Measurements from ENCODE around the genes CTXN2 and GALK2.

DNA sequence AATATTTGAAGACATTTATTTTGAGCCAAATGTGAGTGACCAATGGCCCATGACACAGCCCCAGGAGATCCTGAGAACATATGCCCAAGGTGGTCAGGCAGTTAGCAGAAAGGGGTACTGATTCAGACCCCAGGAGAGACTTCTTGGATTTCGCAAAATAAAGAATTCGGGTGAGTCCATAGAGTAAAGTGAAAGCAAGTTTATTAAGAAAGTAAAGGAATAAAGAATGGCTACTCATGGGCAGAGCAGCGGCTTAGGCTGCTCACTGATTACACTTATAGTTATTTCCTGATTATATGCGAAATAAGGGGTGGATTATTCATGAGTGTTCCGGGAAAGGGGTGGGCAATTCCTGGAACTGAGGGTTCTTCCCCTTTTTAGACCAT is 3.6 kb upstream of the BLOC1S6 start:
- RRBS = no CpG with 5 or more reads among the region's 5 CpGs

- RRBS = no CpG with 5 or more reads among the region's 2 CpGs
Observed at GRCh38 chr15:45583922-45584178, 3.3 kb upstream of the BLOC1S6 start.

DNA sequence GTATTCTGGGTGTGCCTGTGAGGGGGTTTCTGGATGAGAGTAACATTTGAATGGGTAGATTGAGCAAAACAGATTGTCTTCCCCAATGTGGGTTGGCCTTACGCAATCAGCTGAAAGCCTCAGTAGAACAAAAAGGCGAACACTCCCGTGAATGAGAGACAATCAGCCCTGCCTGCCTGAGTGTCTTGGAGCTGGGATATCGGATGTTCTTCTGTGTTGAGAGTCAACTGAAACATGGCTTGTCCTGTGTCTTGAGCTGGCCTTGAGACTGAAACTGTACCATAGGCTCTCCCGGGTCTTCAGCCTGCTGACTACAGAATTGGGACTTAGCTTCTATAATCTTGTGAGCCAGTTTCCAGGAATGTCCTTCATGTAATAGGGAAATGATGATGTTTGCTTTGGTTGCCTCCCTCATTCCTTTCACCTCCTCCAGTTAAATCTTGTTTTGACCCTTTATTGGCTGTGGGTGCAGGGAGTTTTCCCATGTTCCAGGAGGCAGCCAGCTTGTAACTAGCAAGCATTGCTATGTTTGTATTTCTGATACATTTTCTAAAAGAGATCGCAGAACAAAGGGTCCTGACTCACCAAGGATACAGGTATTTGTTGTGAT is 10.7 kb downstream of the SQOR start:
- RRBS = no CpG with 5 or more reads among the region's 6 CpGs

- RRBS = no CpG with 5 or more reads among the region's 5 CpGs
Observed at GRCh38 chr15:45657835-45658309, 23.0 kb downstream of the SQOR start.

DNA sequence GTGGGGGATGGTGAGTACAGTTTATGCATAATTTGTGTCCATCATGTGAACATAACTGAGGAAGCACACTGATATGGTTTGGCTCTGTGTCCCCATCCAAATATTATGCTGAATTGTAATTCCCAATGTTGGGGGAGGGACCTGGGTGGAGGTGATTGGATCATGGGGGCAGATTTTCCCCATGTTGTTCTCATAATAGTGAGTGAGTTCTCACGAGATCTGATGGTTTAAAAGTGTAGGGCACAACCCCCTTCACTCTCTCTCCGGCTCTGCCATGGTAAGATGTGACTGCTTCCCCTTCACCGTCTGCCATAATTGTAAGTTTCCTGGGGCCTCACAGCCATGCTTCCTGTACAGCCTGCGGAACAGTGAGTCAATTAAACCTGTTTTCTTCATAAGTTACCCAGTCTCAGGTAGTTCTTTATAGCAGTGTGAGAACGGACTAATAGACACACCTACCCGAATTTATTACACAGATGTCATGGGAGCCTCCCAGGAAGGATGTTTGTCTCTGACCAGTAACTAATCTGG is 314.1 kb downstream of the SQOR start:
- RRBS = no CpG with 5 or more reads among the region's 6 CpGs

- RRBS = 8% methylated on average over 40 of the region's 89 CpGs
Observed at GRCh38 chr15:47183878-47184962, 533.1 kb upstream of the SEMA6D start.

- RRBS = 21% methylated on average over 6 of the region's 27 CpGs
Observed at GRCh38 chr15:47184964-47185396, 532.3 kb upstream of the SEMA6D start.

- RRBS = no CpG with 5 or more reads among the region's 8 CpGs
Observed at GRCh38 chr15:47293571-47294360, 423.5 kb upstream of the SEMA6D start.

- RRBS = no CpG with 5 or more reads among the region's 5 CpGs
Observed at GRCh38 chr15:47401433-47401892, 315.8 kb upstream of the SEMA6D start.

GRCh38 chr15:48002558-48003232 is 118.1 kb upstream of the SLC24A5 start:
- RRBS = no CpG with 5 or more reads among the region's 2 CpGs

- RRBS = no CpG with 5 or more reads among the region's 6 CpGs
Observed at GRCh38 chr15:48149810-48150404, 28.2 kb downstream of the MYEF2 start.

GRCh38 chr15:48191513-48192414 is at the start of gene CTXN2:
TSS of gene CTXN2 (plus strand) at chr15:48191665.
- RRBS = no CpG with 5 or more reads among the region's 35 CpGs

DNA sequence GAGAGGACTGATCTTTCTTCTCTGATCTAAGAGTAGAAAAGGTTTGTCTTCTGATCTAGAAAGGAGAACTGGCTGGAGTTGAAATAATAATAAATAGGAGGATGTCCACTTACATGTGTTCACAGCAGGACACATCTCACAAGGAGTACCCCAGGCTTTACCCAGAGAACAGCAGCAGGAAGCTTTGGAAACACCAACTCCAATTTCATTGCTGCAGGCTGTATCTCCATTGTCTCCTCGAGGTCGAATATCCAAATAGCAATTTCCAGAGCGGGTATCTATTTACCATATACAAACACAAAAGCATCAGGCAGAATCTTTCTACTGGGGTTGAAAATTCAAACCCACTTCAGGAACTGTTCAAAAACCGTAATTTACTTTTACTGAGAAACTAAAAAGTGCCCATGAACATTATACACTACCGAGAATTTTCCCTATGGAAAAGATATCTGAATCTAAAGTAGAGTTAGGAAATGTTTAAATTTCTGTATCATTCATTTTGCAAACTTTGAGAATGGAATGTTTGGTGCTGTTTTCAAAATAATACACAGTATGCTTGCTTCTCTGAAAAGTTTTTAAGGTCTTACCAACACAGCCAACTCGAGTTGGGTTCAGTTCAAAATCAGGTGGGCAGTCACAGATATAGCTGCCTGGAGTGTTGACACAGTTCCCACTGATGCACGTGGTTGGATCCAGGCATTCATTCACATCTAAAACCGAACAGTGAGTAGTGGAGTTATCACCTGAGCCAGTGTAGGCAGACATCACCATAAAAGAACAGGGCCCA is 136.8 kb downstream of the DUT start:
- RRBS = no CpG with 5 or more reads among the region's 8 CpGs

DNA sequence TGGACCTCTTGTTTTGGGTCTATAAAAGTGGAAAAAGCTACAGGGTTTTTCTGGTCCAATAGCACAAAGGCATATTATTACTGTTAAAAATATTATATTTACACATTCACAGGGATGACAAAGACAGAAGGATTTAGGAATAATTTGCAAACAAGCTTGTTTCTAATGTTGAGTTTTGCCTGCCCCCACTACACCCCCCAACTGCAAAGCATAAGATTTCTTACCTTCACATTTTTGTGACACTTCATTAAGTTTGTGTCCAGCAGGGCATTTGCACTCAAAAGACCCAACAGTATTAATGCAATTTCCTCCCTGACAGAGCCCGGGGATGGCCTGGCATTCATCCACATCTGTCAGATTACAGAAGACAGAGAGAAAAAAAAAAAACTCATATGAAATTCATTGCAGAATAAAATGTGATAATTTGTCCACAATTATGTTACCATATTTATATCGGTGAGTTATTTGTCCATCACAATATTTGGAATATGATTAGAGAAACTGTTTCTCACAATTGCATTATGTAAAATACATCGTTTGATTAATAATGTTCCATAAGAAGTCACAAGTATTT is 111.6 kb downstream of the FBN1 start:
- RRBS = no CpG with 5 or more reads among the region's 3 CpGs

DNA sequence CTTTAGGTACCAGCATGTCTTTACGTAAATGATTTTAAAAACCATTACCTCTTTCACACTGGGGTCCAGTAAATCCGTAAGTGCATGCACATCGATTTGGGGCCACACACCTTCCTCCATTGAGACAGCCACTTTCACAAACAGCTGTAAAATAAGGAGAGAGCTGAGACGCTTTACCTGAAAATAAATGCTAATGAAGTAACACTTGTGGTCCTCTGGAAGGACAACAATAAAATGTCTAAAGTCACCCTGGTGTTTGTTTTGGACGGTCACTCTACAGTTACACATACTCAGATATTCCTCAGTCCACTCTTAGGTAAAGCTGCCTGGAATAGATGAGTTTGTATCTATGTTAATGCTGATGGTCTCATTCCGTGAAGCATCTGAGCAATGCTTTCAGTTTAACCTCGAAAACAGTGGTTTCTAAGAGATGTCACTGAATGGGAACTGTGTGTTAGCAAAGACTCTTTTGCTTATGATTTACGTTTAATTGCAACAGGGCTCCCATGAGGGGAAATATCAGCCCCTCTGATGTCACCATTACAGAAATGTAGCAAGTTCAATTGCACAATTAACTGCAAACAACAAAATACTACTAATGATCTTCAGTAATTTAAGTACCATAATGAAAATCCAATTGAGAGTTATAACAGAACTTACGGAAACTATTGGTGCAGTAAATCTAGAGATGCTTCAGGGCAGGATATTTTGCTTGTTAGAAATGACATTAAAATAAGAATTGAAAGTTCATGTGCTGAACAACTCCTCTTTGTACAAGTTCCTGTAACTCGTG is 49.1 kb downstream of the FBN1 start:
- RRBS = no CpG with 5 or more reads among the region's 10 CpGs

DNA sequence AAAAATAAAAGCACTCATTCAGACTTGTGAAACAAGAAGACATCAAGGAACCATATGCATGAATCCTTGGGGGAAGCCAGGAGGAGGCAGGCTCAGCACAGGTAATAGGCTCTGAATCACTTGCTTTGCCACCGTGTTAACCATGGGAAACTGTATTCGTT is 42.4 kb downstream of the FBN1 start:
- RRBS = no CpG with 5 or more reads among the region's 2 CpGs

DNA sequence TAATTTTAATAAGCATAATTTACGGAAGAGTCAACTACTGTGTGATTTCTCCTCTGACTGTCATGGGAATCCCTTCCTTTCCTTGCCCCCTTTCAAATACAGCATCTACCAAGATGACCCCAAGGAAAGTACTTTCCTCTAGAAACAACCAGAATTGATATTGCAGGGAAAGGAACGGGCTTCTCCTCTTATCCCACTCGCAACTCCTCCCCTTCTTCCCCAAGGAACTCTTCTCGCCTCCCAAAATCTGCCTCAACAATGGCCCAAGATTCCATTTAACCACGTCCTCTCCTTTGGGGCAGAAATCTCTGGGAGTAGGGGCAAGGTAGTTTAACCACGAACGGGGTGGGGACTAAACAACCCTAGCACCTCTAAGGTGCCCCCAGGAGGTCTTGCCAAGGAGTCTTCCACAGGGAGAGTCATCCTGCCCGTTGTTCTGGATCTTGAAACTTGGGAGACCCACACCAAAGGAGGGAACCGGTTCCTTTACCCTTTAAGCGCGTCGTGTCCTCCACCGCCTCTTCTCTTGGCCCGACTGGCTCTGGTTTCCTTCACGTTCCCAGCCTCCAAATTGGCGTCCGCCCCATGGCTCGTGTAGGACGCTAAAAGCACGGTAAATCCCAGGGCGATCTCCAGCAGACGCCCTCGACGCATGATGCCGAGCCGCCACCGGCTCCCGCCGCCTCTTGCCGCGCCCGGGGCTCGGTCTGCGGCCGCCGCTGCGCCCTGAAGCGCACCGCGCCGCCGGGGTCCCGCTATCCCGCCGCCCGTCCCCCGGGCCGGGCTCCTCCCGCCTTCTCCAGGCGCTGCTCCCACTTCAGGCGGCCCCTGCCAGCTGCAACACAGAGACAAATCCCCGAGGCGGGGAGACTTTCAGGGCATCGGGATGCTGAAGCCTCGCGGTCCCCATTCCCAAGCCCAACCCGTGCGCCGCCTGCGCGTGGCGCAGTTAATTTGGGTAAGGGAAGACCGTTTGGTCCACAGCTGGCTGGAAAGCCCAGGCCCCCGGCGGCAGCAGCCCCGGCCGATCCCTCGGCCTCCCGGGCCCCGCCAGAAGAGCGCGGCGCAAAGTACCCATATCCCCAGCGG is 1.0 kb downstream of the FBN1 start:
- RRBS = 2% methylated on average over 17 of the region's 74 CpGs

DNA sequence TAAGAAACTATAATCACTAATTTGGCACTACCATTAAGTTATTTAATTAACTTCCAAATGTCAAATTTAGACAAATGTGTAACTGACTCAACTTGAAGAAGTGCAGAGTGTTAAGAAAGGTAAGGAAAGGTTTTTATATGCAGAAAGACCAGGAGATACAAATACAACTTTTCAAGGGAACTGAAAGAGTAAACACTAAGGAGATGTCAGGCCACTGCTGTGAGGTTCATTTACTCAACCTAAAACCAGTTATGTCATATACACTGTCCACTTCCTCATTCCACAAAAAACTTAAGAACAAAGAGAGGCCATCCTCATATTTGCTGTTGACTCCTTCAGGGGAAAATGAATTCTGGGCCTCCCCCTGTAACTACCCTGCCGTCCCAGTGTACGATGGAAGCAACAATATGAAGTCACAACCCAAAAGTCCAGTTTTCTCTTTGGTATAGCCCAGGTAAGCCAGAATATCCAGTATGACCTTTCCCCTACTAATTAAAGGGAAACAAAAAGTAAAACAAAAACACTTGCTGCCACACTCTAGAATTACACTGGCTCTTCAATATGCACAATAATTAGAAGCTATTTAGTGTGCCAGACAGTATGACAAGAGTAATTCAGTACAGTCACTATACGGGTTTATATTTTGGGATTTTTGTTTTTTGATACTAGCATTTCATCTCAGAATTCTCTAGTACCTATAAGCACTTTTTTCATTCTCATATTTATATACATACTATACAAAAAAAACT is 16.2 kb downstream of the CEP152 start:
- RRBS = no CpG with 5 or more reads among the region's 3 CpGs

GRCh38 chr15:49149135-49149864 is 6.1 kb downstream of the COPS2 start:
- RRBS = no CpG with 5 or more reads among the region's 3 CpGs

DNA sequence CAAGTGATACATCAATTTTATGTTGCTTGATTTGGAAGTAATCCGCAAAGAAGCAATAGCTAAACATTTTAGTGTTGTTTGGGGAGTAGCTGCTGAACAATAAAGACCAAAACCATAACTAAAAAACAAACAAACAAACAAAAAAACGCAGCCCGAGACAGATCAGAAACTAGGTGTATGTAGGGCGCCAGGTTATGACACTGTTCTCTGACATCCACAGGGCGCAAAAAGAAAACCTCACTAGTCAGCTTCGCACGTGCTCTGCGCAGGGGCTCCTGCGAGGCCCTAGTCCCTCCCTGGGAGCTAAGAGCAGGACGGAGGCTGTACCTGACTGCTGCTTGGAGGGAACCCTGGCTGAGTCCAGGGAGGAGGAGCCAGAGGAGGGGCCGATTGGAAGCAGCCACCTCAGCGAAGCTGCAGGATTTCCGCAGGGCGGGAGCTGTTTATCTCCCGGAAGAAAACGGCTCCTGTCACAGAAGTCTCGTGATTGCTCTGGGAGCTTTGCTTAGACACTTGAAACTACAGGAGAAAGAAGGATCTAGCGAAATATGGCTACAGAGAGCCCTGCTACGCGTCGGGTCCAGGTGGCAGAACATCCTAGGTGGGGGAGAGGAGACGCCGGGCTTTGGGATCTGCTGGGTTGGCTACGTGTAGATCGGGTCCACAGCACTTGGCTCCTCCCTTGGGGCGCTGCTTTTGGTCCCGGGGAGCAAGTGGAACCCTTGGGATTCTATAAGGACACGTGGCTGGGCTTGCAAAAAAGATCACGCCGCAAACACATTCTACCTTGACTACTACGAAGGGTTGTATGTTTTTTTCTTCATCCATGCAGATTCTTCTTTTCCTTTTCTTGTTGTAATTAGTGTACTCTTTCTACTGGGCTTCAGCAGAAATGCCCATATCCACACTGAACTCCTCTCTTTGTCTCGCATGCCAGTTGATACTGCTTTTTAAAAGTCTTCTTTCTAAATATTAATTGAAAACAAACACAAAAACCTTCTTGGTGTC is at the start of gene GALK2:
GALK2 (plus strand) TSS at position 473 of the 1,008 bp plus-strand sequence.
- RRBS = 4% methylated on average over 4 of the region's 32 CpGs